ENCODE measurements around the genes IL36RN and IL1F10.

GRCh38 chr2:110674494-110675826, 2.9 kb downstream of the BUB1 start:
- PRO-cap, result no peak

DNA sequence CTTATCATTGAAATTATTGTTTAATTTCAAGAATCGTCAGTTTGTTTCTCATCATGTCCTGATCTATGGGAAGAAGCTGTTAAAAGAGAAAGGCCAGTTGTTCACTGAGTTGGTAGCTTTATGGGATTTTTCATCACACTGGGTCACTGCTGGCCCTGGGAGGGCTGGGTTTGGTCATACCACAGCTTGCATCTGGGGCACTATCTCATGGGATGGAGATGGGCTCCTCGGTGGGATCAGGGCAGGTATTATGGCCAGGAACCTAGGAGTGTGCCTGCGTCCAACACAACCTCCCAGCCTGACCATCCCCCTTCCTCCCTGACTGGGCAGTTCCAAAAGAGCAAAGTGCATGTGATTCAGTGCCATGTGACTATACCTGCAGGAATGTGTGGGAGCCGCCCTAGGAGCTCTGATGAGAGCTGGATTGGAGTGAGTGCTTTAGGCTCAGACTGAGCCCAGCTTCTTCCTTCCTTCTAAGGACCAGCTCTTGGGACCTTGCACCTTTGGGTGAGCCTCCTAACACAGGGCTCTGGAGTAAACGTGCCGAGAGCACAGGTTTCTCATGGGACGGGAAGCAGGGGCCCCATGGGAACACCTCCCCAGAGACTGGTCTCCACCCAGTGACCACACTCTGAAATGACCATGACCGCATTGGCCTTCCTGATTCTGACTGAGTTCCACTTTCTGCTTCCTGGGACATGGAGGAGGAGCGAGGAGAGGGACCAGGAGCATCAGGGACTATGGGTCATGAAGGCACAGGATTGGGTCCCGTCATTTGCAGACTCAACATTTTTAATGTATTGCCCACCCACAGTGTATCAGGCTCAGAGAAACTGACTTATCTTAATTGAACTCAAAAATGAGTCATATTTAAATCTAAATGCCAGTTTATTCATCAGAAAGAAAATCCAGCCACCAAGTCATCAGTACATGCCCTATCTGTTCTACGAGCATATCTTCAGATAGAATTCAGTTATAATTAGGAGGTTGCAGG, 87.9 kb upstream of the BCL2L11 start:
- PRO-cap, result no peak

DNA sequence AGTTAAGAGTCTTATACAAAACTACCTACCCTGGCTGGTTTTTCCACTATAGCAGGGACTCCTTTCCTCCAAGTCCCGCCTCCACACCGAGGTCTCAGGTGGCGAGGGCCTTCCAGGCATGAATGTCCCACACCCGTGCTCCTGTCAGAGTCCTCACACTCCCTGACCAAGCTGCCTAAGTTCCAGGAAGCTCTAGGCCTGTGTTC, 293.2 kb downstream of the BCL2L11 start:
- PRO-cap, result no peak

GRCh38 chr2:111480056-111480825, 359.5 kb downstream of the BCL2L11 start:
- PRO-cap, result no peak

GRCh38 chr2:111704349-111704782, 179.6 kb downstream of the ANAPC1 start:
- PRO-cap, result no peak

- PRO-cap, result no peak
These were observed 49.2 kb upstream of the TMEM87B start for GRCh38 chr2:112005910-112006291.

- PRO-cap, result no peak
These were observed 45.3 kb upstream of the TMEM87B start for GRCh38 chr2:112009612-112010405.

DNA sequence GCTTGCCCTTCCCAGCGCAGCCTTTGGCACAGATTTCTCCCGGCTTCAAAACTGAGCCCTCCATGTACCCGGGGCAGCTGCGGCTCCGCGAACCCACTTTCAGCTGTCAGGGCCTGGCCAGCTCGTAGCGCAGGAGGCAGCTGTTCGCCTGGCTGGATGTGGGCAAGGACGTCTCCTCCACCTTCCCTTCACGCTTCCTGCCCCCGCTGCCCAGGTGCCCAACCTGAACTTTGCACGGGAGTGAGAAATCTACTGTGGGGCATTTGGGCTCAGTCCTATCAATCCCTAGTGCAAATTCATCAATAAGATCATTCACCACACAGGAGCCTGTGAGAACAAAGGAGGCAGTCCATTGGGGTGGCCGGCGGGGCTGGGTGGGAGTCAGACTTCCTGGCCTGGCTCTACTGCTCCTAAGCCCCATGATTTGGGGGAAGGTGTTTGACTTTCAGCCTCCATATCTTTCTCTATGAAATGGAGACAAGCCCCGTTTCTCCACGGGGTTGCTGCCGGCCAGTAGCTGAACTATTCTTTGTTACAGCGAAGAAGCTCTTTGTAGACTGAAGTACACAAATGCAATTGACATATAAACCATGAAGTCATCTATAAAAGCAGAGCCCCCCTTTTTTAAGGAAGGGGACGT, 17.8 kb downstream of the FBLN7 start:
- PRO-cap, result no peak

DNA sequence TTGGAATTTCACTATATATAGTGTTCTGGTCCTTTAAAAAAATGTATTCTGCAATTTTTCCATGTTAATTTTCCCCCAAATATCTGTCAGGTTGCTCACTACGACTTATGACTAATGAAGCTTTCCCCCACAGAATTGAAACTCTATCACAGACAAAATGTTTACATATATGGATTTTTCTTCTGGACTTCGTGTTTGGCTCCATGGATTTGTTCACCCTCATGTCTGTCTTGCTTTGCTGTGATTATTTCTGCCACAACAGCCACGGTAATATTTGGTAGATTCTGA, 42.3 kb downstream of the ZC3H6 start:
- PRO-cap, result no peak

DNA sequence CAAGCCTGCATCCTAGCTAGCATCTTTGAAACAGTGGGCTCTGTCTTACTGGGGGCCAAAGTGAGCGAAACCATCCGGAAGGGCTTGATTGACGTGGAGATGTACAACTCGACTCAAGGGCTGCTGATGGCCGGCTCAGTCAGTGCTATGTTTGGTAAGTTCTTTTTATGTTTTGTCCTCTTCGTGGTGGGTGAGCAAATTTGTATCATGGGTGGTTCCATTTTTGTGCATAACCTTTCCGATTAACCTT, 1.2 kb downstream of the SLC20A1 start:
- PRO-cap, result no peak

DNA sequence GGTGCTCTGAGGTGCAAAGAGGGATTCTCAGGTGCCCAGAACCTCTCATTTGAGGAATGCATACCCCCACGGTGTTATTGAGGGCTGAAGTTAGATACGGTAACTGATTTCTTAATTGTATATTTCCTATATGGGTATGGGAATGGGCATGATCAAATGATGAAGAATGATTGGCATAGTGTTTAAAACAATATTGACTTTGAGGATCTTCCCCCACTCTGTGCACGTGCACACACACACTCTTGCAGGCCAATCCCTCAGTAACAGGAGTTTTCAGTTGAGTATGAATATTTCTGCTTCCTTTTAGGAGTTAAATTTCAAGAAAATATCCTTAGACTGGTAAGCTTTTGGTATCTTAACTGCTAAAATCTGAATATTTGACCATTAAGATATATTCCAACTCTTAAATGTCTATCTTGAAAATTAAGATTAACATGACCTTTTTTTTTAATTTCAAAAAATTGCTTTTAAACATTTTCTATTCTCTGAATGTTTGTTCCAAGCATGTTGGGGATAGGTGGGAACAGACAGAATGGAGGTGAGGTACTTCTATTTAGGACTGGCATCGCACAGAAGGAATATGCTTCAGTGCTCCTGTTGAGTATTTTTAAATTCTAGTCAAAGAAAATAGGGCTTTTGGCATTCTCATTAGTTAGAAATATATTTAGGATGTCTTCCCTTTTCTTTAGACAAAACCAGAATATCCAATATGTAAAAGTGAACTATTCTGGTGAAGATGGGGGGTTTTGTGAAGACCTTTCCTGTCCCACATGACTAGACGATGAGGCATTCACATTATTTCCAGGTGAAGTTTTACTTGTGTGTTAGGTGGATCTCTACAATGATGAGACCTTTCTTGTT, 3.6 kb downstream of the SLC20A1 start:
- PRO-cap, result no peak

GRCh38 chr2:112666565-112666886, 20.8 kb downstream of the SLC20A1 start:
- PRO-cap, result no peak

- PRO-cap, result no peak
These were observed 29.7 kb upstream of the NT5DC4 start for GRCh38 chr2:112691190-112691499.

DNA sequence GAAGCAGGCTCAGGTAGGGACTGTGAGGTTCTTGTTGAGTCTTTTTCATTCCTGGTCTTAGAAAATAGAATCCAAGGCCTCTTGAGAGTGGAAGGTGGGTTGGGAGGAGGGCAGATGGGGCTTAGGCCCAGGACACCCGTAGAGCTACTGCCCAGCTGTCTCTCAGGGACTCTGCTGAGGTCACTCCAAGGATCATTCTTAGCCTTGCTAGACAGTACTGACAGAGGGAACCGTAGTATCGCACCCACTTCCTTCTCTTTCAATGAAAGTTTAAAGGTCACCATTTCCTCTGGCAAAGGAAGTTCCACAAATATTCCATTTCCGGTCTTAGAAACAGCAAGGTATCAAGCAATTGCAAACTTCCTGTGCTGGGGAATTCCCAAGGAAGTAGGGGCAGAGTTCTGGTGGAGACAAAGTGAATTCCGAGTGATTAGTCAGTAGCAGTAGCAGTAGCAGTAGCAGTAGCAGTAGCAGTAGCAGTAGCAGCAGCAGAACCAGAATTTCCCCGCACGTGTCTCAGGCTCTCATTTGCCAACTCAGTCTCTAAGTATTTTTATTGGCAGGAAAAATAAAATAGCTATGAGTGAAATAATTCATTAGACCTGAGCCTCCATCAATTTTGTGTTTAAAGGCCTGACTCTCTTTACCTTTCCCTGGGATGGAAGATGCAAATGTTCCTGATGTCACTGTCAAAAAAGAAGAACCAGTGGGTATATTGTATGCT, 24.7 kb downstream of the IL1B start:
- PRO-cap, result no peak

GRCh38 chr2:112901682-112902299, 9.2 kb upstream of the IL37 start:
- PRO-cap, result no peak

GRCh38 chr2:113058534-113058816, 523 bp upstream of the IL36RN start:
- PRO-cap, result no peak

DNA sequence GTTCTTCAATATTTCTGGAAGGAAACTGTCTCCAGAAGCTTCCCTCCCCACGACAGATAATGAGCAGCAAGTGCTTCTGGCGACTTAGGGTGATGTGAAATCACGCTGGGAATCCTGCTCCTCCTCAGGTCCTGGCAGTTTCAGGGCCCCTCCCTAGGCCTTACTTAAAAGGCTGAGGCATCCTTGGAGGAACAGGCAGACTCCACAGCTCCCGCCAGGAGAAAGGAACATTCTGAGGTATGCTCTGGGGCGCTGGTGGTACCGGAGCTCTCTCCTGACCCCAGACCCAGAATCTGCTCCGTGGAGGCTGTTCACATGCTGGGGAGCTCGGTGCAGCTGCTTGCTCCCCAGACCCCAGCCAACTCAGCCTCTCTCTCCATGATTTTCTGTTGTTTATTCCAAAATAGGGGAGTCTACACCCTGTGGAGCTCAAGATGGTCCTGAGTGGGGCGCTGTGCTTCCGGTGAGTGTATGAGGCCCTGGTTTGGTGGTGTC, at the start of gene IL36RN:
Gene IL36RN (plus strand): TSS at position 194 of the 495 bp plus-strand sequence.
- PRO-cap, result no peak

DNA sequence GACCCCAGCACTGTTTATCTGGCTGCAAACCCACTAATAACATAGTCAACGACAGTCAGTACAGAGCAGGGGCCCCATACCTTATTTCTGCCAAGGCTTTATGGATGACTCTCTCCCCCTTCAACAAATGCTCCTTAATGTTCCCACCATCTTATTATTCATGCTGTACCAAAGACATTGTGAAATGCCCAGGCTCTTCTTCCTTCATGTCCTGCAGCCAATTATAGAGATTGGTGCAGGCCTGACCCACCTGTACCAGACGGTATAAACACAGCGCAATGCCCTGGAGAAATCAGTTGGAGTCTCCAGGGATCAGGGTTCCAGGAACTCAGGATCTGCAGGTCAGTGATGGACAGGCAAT, at the start of gene IL1F10:
Gene IL1F10 (plus strand): TSS at position 295 of the 361 bp plus-strand sequence.
- PRO-cap, result no peak

DNA sequence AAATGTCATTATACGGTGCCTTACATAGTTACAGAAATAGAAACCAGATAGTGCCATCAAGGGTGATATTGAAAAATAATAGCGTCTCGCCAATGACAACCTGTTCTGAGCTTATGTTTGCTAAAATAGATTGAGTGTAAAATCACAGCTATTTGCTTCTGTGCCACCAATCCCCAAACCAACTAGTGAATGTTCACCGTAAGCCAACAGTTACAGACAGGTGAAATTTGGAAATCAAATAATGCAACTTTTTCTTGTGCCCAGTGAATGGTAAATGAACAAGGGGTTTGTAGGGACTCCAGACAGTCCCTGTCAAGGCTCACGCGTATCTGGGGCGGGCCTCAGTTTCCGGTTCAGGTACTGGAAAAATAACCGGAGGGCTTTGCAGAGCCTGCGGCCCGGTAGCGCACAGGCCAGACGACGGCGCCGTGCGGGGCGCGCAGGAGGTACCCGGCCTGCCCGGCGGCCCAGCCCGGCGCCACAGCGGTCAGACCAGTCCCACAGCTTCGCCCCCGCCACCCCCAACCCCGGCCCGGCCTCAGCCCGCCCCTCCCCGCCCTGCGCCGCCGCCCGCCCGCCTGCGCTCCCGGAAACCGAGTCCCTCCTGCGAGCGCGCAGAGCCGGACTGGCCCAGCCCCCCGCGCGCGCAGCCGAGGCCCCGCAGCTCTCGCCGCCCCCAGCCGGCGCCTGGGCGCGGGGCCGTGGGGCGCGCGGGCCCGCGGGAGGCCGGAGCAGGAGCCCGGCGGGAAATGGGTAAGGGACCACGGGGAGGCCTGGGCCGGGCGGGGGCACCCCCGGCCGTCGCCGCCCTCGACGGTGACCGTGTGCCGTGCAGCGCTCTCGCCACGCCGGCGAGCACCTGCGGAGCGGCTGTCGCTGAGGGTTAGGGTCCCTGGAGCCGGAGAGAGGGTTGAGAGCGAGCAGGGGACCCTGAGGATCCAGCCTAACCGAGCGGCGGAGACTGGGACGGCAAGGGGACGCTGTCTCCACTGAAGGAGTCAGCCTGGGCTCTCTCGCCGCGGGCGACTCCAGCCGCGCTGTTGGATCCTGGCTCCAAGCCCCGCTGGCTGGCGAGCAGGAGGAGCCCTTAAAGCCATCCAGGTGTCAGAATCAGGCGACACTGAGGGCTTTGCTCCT, 16.6 kb upstream of the PSD4 start:
- PRO-cap, result unidirectional peak, plus-strand start at position 385 of the sequence; unidirectional peak, plus-strand start at position 415 of the sequence; bidirectional peak, plus-strand start at position 616 of the sequence, minus-strand start at position 628 of the sequence; unidirectional peak, minus-strand start at position 862 of the sequence; unidirectional peak, minus-strand start at position 1,050 of the sequence

GRCh38 chr2:113167006-113167926, 6.5 kb upstream of the PSD4 start:
- PRO-cap, result no peak

Measured in LUHMES (cell line).